ENCODE measurements around a stretch of chr7.

DNA sequence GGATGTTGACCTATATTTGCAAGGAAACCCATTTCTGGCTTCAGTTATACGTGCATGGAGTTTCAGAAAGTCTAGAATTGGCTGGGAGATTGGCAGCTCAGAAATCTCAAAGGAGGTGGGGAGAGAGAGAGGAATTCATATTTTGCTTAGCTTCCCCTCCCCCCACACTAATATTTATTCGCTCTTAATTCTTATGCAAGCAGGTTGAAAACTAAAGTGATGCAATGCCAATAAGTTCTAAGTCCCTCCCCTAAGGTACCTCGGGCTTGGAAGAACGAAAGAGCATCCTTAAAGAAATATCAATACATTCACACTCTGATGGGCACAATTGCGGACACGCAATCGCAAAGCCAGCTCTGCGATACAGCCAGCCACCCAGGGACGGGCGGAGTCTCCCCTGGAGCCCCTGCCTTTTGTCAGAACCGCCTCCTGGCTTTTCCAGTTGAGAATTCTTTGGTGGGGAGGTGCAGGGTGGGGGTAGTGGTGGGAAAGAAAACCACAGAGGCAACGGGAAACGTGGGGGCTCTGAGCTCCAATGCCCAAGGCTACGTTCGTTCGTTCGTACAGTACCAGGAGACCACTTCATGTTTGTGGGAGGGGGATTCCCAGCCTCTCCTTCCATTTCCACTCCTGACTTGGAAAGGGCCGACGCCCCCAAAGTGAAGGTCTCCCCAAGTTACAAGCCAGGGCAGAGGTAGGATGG, 1.3 kb downstream of the SHH start:
- PRO-cap: no peak

DNA sequence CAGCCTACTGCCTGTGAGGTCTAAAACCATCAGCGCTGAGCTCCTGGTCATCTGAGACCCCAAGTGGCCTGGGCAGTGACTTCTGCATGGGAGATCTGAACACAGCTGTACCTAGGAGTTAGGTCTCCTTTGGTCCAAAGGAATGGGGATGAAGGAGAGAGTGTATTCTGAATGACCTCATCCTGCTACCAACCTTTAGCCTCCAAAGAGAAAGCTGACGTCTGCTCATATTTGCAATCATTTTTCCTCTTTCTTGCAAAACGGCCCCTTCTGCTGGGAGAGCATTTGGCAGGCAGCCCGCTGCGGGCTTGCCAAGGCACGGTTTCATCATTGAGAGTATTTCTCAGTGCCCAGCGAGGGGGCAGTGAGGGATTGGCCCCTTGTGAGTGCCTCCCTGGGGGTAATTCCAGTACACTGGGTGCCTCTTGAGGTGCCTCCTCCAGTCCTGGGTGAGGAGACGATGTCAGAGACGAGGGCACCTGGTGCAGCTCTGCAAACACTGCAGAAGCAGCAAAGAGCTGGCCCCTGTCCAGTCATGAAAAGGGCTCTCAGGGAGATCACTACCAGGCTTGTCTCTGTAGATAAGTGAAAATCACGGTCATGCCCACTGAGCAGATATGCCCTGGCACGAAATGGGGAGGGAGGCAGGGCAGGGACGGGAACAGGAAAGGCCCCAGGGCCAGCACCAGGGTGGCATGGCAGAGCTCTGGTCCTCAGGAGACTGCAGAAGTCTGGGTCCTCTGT, 48.6 kb upstream of the SHH start:
- PRO-cap: unidirectional peak, plus-strand start at position 442 of the sequence

DNA sequence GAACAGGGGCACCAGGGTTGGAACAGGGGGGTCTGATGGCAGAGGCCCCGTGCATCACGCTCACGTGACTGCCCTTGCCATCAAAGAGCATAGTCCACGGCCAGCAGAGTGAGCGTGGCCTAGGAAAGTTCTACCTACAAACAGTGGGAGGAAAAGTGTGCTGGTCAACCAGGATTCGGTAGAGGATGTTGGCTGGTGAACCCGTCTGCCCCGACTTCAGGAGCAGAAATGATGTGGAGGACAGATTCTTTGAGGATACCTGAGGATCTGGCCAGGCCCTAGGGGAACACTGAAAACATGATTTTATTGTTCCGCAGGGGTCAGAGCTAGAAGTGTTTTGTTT, 138.7 kb upstream of the SHH start:
- PRO-cap: unidirectional peak, minus-strand start at position 229 of the sequence

DNA sequence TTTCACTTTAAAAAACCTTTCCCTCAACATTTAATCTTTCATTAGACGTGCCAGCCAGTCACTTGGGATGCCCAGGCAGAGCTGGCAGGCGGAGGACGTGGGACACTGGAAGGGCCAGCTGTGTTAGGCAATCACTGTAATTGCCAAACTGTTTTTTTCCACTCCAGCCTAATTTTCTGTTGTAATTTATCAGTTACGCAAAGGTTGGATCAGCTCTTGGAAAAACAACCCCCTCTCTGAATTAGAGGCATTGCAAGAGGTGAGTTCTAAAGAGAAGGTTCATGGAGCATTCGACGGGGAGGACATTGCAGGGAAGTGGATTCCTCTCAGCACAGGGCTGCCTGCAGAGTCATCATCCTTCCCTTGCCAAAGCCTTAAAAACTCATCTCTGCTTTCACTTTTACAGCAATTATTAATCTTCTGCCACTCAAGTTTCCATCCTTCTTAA, 272.5 kb upstream of the RNF32 start:
- PRO-cap: no peak

DNA sequence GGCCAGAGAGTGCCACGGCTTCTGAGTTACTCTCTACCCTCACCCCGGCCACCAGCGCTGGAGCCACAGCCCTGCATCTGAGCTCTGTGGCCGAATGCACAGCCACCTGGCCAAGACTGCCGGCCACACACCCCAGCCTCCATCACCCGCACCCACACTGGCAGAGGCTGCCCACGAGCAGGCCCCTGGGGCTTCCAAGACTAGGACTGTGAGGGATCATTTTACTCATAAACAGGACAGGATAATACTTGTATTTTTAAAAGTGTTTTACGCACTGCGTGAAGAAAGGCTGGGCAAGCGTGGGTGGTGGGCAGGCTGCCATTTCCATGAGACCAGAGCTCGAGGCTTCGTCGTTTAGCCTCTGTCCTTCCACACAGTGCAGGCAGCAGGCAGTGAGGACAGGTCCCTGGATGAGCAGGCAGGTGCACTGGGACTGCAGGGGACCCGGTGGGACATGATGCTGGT, 35.6 kb upstream of the RNF32 start:
- PRO-cap: no peak

DNA sequence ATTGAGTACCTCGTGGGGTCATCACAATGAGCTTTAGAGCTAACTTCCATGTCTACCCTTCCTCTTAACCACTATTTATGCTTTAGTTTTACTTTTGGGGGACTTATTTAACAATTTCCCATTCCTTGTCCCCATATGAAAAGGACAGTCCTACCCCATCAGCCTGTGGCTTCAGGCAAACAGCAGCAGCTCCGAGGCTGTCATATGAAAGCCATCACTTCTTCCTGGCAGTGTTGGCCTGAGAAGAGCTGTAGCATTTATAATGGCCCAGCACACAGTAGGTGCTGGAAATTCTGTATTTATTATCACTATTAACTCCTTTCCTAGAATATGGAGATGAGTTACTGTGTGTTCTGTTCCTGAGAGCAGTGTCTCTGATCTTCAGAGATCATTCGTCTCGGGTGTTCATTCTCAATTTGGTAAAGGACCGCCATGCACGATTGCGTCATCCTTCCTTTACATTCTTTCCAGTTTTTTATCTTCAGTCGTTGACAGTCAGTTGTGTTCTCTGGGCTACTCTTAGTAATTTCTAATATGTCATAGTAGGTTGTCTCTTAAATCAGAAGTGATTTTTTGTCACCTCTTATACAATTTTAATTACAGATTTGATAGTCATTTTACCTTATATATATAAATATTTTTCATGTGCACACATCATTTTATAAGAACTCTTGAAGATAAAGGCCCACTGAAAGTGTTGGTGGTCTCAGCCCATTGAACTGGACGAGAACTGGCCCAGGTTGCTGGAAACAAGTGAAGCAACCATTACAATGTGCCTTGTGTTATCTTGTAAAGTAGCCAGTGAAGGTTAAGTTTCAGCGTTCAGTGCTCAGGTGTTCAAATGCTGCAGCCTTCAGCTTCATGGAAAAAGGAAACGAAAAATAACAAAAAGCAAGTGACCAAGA, 18.7 kb downstream of the RNF32 start:
- PRO-cap: no peak

DNA sequence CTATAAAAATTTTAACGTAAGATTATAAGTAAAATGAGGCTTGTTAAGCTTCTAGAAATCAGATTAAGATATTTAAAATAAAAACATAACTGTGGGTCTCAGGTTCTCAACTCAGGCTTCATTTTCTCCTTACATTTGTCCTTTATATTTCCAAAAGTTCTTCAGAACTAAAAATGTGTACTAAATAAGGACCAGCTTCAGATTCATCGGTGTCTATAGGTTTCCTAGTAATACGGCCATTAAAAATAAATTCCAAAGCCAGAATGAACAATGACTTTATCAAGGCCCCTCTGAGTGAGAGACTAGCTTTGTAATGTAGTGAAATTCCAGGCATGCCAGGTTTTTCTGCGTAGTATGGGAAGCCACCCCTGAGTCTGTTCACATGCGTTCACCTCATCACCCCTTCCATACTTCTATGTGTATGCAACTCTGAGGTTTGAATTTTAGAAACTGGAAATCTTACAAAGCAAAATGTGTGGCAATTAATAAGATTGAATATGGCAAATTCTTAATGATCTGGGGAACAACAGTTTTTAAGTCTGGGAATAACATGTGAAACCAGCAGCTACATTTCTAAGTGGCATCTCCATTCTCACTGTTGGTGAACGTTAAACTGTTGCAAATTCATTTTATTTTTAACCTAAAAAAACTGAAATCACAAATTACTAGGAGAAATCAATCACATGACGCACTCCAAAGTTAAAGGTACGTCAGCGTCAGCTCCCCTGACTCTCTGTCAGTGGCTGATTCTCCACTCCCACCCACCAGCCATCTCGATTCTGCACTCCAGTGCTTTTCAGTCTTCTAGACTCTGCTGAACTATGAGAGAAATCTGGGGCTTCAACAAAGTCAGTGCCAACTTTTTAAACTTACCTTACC, 24.6 kb downstream of the RNF32 start:
- PRO-cap: no peak

GRCh38 chr7:156725142-156725609, 84.6 kb downstream of the RNF32 start:
- PRO-cap: no peak

DNA sequence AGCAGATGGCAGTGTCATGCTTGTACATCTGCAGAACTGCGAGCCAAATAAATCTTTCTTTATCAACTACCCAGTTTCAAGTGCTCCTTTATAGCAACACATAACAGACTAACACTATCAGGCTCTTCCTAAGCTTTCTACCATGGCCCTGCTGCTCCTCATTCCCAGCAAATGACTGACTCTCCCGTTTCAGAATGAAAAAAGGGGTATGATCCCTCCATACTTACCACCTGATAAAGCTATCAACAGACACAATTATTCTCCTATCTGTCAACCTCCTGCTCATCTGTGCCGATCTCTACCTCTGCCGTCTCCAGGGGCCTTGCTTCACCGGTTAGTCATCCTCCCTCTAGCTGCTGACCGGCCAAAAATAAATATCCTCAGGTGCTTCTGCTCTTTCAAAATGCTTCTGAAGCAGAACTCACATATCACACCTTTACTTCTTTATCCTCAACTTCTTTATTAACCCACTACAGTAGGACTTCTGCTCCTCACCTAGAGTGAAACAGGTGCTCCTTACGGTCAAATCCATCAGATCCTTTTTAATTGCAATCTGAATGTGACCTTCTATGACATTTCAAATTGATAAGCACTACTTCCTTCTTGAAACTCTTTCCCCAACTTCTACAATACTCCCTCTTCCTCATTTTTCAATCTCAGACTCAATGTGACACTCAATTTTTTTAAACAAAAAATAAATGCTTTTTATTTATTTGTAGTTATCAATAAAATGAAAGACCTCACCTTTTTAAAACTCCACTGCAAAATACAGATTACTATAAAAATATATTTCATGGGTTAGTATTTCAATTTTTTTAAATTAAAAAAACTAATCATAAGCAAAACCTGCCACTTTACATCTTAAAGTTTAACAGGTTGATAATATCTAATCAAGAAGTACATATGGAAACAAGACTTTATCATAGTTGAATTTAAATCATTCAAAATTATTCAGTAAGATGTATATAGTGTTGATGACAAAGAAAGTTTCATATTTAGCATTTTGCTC, 63.1 kb downstream of the LMBR1 start:
- PRO-cap: no peak

- PRO-cap: no peak
Measured at GRCh38 chr7:157013921-157014335, 3.5 kb upstream of the MNX1 start.

- PRO-cap: no peak
Measured at GRCh38 chr7:157210530-157211304, 72.0 kb downstream of the UBE3C start.

DNA sequence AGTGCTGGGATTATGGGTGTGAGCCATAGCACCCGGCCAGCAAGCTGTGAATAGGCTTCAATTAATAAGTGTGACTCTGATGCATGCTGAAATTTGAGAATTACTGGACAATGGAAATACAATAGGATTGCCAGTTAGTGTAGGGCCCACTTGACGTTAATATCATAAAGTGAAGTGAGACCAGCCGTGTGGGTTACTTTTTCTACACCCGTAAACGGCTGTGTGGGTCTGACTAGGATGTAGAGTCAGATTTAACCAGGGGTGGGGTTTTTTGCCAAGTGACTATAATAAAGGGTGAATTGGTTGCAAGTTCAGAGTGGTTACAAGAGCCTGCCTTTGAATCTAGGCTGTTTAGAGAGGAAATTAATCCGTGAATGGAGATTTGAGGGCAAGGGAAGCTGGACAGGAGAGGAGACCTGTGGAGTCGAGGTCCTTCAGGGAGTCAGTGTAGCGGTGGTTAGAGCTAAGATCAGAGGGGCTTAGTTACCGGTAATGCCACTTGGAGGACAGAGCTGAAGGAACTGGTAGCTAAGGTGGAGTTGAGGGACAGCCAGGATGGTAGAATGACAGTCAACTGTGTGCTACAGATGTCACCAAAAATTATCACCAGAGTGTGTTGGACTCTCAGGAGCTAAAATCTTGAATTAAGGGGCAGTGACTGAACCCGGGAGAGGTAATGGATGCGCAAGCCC, 96.3 kb upstream of the DNAJB6 start:
- PRO-cap: no peak

DNA sequence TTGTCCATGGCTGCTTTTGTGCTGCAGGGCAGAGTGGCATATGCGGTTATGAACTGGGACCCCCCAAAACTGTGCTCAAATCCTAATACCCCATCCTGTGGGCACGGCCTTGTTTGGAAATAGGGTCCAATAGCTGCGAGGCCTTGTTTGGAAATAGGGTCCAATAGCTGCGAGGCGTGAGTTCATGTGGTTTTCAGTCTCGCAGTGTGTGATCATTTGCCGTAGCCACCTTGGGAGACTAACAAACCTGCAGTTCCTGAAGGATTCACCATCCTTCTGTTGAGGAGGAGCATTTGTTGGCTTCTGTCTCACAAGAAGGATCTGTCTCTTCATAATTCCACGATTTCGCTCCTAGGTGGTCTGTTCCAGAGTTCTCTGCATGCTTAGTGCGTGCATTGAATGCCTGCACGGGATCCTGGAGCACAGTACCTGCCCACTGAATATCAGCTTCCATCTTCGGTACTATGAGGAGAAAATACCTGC, 89.0 kb upstream of the DNAJB6 start:
- PRO-cap: no peak

GRCh38 chr7:157270945-157271567, 65.7 kb upstream of the DNAJB6 start:
- PRO-cap: no peak

DNA sequence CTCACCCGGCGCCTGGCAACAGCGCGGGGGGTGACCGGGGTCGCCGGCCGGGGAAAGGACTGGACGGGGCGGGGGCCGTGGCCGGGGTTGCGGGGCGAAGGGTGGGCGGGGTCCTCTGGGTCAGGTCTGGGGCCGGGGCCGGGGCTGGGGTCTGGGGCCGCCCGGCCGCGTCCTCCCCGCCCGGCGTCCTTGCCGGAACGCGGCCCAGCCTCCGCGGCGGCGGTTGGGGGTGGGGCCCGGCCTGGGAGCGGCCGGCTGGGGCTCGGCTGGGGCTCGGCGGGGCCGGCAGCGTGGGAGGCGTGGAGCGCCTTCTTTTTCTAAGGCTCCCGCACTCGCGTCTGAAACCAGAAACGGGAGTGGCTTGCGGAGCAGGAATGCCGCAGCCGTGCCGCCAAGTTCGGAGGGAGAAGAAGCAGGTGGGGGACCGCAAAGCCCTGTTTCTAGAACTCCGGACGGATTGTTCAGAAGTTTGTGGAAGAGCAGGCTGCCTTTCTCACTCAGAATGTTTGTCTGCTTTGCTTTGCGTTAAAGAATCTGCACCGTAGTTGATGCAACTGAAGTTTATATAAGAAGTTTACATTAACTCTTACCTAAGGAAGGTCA, 510 bp downstream of the DNAJB6 start:
- PRO-cap: bidirectional peak, plus-strand start at position 347 of the sequence, minus-strand start at position 199 of the sequence

GRCh38 chr7:157337816-157338510, 1.2 kb downstream of the DNAJB6 start:
- PRO-cap: no peak

DNA sequence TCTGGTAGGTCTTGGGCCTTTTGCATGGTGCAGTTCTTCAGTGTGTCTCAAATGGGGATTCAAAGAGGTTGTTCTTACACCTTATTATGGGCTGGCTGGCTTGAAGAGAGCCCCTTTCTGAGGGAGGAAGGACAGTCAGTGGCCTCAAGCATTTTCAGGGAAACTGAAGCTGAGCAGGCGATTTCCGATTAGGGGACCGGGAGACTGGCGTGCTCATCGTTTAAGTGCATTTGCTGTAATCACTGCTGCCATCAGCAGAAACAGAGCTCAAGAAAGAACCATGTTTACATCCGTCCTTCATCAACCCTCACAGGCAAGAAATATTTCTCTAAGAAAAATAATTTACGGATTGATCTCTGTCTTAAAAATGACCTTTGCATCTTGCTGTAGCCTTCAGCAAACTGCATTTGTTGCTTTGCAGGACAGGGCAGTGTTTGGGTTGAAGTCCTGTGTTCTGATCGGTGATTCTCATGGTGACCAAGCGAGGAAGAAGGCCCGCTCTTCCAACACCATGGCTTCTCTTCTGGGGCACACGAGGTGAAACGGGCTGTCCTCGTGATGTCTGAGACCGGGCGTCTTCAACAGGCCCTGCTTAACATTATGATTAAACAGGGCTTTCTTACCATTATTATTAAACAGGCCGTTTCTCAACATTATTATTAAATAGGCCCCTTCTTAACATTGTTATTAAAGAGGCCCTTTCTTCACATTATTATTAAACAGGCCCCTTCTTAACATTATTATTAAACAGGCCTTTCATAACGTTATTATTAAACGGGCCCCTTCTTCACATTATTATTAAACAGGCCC, 32.3 kb downstream of the DNAJB6 start:
- PRO-cap: no peak

DNA sequence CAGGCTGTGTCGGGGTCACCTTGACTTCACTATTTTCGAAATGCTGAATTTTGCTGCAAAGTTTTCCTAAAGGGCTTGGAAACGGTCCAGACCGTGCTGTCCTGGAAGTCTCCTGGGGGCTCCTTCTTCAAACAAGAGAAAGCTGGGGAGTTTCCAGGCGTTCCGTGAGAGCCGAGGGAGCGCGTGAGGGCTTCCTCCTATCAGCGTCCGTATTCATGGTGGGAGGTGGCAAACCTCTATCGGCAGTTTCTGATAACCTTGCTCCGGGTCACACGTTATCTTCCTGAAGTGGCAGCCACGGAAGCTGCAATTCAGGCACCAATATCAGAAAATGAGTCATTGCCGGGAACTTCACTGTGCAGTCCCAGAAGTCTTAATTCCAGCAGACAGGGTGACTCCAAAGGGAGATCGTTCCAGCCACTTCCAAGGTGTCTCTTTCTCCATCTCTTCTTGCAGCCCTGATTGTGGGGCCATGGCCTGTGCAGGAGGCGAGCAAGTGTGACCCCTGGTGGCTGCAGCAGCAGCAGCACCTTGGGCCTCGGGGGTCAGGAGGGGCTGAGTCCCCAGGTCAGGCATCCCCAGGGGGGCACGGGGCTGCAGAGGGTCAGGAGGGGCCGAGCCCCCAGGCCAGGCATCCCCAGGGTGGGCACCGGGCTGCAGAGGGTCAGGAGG, 538.5 kb downstream of the DNAJB6 start:
- PRO-cap: no peak

GRCh38 chr7:158016395-158016868, 571.2 kb downstream of the PTPRN2 start:
- PRO-cap: no peak

DNA sequence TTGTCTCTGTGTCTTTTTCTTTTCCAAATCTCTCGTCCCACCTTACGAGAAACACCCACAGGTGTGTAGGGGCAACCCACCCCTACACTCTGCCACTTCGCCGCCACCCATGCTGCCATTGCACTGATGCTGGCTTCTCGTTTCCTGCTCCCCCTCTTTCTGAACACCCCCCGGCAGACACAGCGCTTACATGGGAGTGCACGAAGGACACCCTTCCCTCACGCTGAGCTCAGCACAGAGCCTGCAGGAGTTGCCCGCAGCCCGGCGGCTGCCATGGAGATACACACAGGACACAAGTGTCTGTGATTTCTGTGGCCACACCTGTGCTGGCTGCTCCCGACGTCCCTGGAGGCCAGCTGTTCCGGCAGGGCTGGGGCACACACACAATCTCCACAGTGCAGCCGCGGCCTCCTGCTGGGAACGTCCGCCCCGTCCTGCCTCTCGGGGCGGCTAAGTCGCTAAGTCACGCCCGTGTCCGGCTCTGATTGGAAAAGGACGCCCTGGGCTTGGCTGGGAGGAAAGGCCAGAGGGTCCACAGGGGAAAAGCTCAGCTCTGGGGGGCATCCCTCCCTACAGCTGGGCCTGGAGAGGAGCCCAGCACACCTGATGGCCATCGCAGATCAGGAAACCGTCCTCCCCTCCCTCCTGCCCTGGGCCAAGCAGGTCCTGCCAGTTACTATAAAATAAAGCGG, 349.8 kb downstream of the PTPRN2 start:
- PRO-cap: no peak

Measured in Calu3 (cell line).